ENCODE measurements around a stretch of chr2.

GRCh38 chr2:53826563-53827279 lies 33.0 kb downstream of the GPR75 start:
- RRBS = no CpG with 5 or more reads among the region's 3 CpGs

GRCh38 chr2:53961700-53962263 lies 9.0 kb downstream of the PSME4 start:
- RRBS = no CpG with 5 or more reads among the region's 6 CpGs

DNA sequence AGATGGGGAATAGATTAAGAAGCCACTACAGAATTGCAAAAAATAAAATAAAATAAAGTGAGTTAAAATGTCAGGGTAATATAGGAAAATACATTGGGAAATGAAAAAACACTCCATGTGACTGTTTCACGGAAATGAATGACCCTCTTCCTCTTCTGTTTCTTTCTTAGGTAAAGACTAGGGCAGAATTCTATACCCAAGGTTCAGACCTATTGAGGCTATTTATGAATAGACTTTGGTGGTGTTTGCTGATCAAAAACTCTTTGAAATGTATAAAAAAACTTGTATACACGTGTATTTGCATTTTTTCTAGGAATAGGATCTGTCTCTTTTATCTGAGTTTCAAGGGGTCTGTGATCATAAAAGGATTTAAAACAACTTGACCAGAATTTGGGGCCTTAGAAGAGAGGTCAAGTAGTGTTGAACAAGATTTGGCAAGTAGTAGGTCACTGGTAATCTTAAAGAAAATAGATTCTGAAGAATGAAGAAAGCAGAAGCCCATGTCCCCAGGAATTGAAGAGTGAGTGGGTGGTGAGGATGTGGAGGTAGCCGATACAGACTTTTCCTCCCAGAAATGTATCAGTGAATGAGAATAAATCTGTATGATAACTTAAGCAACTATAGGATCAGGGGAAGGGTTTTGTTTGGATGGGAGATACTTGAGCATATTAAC lies 27.0 kb downstream of the ACYP2 start:
- RRBS = no CpG with 5 or more reads among the region's 3 CpGs

GRCh38 chr2:54415784-54417170 lies 39.9 kb upstream of the SPTBN1 start:
- RRBS = no CpG with 5 or more reads among the region's 12 CpGs

DNA sequence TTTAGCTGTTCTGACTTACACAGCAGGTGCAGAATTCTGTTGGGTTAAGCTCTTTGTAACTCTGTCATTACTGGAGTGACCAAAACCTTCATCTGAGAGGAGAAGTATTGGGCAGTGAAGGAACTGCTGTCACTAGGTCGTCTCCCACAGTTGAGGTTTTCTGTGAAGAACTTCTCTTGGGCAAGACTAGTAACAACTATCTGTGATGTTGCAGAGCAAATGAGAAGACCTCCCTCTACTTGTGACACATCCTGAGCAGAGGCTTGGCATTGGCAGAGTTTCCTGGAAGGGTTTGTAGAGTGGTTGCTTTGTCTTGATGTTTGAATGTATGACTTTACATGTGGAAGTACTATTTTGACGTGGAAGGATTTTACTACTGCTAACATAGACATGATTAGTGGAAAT lies 3.0 kb downstream of the SPTBN1 start:
- RRBS = no CpG with 5 or more reads among the region's 2 CpGs

- RRBS = no CpG with 5 or more reads among the region's 1 CpG
Observed at GRCh38 chr2:54478763-54479255, 22.7 kb downstream of the SPTBN1 start.

GRCh38 chr2:54579270-54580457 lies 123.5 kb downstream of the SPTBN1 start:
- RRBS = 6% methylated on average over 2 of the region's 12 CpGs

- RRBS = no CpG with 5 or more reads among the region's 9 CpGs
Observed at GRCh38 chr2:54585807-54586543, 129.8 kb downstream of the SPTBN1 start.

DNA sequence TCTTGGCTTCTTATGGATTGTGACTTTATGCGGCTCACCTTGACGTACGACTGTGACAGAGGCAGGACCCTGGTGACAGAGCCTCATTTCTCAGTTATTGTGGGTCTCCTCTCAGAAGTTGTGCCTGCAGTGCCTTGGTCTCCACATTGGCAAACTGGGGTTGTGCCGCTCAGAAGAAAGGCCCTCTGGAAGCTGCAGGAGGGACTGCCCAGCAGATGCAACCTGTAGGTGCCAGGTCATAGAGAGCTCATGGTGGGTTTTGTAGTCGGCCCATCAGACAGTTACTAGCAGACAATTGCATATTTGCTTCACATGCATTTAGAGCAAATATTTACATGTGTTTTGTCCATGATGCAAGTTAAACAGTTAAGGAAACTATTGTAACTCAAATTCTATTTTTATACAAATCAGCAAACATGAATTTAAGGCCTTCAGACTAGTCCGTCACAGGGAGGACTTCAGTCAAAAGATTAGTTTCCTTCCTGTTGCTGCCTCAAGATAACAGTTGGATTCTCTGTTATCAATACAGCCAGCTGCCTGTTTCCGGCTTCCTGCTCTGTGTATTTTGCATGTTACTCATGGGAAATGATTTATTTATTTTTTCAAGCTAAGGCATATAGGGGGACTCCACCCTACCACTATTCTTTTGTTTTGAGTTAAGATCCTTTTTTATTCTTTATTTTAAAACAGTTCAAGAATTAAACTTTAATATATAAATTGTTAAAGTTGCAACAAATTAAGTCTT lies 133.3 kb downstream of the SPTBN1 start:
- RRBS = no CpG with 5 or more reads among the region's 7 CpGs

DNA sequence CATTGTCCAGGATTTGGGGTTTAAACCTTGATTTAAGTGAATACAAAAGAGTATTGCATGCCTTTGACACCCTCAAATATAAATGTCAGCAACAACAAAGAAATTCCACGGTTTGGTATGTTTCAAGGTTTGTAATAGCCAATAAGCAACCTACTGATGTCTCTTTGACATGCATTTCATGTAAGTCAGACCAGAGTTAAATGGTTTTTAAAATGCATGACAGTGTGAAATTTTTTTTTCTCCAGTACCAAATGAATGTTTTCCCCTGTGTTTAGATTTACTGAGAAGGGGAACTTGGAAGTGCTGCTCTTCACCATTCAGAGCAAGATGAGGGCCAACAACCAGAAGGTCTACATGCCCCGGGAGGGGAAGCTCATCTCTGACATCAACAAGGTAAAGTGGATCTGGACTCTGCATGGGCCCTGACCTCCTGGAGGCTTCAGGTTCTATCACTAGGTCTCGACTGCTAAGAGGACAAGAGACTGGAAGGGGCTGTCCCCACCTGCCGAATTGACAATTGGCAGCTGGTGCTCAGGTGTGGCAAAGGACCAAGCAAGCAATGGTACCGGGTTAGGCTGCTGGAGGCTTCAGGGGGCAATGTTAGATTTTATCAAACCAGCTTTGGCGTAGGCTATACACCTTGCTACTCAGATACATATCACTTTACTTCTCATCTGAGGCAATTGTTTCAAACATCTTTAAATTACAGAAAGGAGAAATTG lies 100.1 kb upstream of the EML6 start:
- RRBS = no CpG with 5 or more reads among the region's 6 CpGs

DNA sequence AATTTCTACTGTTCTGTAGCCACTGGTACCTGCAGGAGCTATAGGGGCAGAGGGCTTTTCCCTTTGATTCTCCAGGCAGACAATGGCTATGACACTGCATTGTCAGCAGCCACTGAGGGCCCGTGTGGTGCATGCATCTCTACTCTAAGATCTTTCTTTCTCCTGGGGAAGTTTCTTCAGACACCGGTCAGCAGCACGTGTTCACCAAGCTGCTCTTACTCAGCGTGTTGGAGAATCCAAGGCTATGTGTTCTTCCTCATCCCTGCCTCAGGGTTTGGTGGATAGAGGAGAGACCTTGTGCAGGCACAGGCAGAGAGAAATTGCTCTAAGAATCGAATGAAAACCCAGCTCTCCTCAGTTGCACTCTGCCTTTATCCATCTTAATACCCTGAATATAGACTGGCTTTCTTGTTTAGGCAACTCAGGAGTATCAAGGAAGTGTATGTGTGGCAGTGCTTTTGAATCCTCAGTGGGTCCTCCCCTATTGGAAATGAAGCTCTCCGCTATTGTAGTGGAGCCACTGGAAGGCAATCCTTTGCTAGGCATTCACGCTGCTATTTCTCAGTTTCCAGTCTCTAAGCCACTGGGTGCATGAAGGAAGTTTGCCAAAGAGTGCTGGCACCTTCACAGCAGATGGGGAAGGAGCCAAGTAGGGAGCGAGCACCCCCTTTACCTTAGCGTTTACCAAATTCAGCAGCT lies 86.9 kb upstream of the EML6 start:
- RRBS = no CpG with 5 or more reads among the region's 9 CpGs

GRCh38 chr2:54709032-54710123 lies 14.1 kb upstream of the EML6 start:
- RRBS = 18% methylated on average over 4 of the region's 40 CpGs

GRCh38 chr2:54724441-54725256 lies 1.2 kb downstream of the EML6 start:
- RRBS = 2% methylated on average over 37 of the region's 84 CpGs

GRCh38 chr2:54901011-54901461 lies 149.2 kb downstream of the RTN4 start:
- RRBS = no CpG with 5 or more reads among the region's 3 CpGs

DNA sequence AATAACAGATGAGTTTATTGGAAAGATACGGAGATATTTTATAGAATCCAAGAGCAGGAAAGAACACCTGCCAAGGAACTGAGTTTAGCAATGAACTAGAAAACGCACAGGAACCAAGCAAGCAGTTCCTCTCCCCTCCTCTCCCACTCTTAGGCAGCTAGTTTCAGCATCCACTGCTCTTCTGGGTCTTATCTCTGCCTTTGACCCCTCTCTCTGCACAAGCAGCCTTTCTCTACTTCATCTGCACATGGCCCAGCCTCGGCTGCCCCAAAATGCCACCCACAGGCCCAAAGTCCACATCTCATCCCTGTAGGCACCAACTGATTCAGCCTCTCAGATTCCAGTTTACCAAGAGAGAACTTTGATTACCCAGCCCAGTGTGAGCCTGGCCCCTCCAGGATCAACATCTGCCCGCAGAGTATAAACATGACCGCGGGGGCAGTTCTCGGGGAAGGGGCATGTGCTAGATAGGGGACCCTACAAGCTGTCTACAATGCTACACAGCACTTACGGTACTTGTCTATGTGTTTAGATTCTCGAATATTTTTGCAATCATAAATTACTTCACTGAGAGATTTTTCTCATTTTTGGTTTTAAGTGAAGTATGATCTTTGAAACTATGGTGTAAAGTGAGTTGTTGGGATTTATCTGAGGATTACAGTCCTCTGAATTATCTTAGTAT lies 141.7 kb downstream of the RTN4 start:
- RRBS = no CpG with 5 or more reads among the region's 9 CpGs

DNA sequence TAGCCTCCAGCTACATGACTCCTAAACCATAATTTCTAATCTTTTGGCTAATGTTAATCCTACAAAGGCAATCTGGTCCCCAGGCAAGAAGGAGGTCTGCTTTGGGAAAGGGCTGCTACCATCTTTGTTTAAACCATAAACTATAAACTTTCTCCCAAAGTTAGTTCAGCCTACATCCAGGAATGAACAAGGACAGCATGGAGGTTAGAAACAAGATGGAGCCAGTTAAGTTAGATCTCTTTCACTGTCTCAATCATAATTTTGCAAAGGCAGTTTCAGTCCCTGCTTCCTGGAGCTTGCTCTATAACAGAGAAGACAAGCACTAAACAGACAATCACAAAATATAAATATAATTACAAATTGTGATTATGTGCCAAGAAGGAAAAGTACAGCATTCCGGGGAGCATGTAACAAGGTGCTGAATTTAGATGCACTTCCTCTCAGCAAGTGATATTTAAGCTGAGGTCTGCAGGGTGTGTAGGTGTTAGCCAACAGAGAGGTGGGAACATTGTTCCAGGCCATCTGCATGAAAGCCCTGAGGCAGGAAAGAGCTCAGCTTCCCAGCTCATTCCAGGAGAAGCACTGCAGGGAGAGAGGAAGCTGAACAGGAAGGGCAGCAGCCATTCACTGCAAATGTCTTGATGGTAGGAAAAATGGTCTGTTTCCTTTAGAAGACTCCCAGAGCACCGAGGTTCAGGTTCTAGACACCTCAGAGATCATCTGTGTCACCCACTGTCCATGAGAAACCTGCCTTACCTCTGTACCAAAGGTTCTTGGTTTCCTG lies 84.3 kb downstream of the RTN4 start:
- RRBS = no CpG with 5 or more reads among the region's 2 CpGs

DNA sequence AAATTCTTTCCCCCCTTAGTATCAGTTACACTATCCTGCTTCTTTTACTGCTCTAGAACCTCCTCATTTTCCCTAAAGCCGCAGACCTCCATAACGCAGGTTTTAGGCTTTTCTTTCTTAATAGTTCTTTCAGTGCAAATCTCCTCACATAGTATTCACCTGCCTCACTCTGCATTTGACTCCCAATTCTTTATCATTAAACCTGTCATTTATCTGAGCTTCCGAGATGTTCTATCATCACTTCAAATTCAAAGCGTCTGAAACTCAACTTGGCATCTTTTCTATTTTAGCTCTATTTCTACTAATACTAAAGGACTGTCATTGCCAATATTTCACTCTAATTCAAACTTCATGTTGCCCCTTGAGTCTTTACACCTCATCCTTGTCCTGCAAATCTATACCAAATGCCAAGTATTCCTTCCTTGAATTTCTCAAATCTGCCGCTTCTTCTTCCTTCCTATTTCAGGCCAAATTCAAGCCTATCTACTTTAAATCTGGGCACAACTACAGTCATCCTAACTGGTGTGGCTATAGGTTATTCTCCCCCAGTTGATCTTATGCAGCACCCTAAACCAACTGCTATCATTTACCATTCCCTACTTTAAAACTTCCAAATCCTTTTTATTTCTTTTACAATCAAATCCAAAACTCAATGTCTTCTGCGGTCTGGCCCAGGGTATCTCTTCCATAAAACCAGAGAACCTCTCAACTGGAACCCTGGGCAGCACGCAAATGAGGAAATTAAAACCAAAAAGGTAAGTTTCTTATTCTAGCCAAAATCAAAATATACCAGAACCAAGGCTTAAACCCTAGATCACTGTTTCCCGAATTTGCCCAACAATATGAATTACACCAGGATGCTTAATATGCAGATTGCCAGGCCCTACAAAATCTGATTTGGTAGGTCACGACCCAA lies 43.2 kb downstream of the RTN4 start:
- RRBS = no CpG with 5 or more reads among the region's 9 CpGs

GRCh38 chr2:55022944-55024039 lies 27.0 kb downstream of the RTN4 start:
- RRBS = no CpG with 5 or more reads among the region's 2 CpGs

- RRBS = no CpG with 5 or more reads among the region's 2 CpGs
Observed at GRCh38 chr2:55024040-55024495, 26.2 kb downstream of the RTN4 start.

- RRBS = no CpG with 5 or more reads among the region's 4 CpGs
Observed at GRCh38 chr2:55118531-55119108, 68.4 kb upstream of the RTN4 start.